ENCODE results near the gene ANKRD40CL.

- PRO-cap = no peak
- RAMPAGE, long total RNA, 4 experiments = no peak in any of the 4 experiments
Observed at GRCh38 chr17:50547564-50548290, 753 bp downstream of the SPATA20 start.

DNA sequence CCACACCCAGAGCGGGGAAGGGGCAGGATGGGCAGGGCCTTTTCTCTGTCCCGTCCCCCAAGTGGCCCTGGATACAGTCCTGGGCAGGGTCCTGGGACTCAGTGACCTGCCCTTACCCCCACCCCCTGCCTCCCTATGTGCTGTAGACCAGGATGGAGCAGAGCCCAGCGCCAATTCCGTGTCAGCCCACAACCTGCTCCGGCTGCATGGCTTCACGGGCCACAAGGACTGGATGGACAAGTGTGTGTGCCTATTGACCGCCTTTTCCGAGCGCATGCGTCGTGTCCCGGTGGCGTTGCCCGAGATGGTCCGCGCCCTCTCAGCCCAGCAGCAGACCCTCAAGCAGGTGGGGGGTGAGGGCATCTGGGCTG is 6.4 kb upstream of the CACNA1G start:
- PRO-cap = no peak
- RAMPAGE, long total RNA, 4 experiments = no peak in any of the 4 experiments

DNA sequence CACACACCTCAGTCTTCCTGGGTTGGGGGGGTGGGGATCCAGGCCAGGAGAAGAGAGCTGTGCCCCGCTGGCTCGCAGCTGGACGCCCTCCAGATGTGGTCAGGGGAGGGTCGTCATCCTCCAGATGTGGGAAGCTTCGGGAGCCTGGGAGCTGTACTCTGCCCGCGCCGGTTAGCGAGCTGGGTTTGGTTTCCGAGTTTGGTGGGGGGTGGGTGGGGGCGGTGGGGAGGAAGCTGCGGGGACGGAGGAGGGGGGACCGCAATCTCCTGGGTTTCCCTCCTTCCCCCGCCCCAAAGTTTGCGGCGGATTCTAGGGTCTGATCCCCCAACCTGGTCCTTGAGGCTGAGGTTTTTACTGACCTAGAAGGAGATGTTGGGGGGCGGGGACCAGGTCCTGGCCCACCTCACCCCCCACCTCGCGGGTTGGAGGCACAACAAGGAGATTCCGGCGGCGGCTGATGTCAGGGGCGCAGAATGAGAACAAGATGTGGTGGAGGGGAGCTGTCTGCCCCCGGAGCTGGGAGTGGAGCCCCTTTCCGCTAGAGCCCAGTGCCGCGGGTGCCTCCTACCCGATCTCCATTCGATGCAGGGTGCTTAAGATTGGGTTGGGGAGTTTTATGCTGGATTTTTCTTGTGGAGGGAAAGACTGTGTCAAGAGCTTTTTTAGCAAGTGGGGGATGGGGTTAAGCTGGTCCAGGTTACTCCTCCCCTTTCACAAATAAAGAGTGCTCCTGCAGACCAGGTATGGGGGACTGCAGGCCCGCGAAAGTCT is 1.6 kb downstream of the CACNA1G start:
- PRO-cap = no peak
- RAMPAGE, long total RNA, 4 experiments = no peak in any of the 4 experiments

DNA sequence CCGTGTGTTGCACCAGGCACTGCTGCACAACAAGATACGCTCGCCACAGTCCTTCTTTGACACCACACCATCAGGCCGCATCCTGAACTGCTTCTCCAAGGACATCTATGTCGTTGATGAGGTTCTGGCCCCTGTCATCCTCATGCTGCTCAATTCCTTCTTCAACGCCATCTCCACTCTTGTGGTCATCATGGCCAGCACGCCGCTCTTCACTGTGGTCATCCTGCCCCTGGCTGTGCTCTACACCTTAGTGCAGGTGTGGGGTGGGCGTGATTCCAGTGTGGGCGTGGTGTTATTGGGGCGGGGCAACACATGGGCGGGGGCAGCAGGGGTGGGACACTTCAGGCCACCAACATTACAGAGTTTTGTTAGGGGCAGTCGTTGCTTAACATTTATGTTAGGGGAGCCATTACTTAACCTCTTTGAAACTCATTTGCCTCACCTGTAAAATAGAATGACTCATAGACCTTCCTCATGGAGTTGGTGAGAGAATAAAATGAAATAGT is 31.3 kb downstream of the ANKRD40 start:
- PRO-cap = no peak
- RAMPAGE, long total RNA, 4 experiments = no peak in any of the 4 experiments

- PRO-cap = no peak
- RAMPAGE, long total RNA, 4 experiments = no peak in any of the 4 experiments
Observed at GRCh38 chr17:50692238-50693471, 15.1 kb downstream of the ANKRD40 start.

DNA sequence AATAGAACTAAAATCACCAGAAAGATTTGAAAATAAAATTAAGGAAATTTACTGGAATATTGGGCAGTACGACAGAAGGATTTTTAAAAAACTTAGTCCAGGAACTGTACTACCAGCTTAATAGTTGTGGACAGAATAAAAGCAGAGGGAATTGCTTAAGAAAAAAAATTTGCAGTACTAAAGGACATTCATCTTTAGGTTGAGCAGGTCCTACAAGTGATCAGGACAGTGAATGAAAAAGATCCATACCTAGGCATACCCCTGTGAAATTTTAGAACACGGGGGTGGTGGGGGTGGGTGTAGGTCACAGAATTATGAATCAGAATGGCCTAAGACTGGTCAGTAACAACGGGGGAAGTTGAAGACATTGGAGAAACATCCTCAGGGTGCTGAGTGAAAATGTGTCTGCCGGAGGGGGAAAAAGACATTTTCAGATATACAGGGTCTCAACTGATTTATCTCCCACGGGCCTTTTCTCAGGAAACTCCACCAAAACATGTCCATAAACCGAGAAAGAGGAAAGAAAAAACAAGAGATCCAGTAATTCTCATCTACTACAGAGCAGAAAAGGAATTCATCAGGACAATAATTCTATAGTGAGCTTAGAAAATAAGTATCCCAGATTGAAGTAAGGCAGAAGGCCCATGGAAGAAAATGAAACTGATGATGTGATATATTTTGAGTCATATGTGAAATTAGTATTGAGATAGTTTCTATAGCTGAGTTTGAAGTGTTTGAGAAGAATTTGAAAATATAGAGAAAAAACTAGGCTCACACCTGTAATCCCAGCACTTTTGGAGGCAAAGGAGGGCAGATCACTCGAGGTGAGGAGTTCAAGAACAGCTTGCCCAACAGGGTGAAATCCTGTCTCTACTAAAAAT is 19.5 kb downstream of the LUC7L3 start:
- PRO-cap = no peak
- RAMPAGE, long total RNA, 4 experiments = no peak in any of the 4 experiments

GRCh38 chr17:50767322-50767772 is at the start of gene ANKRD40CL:
Gene ANKRD40CL, minus strand, starts transcription at chr17:50767518.
- PRO-cap = no peak
- RAMPAGE, long total RNA, 4 experiments = no peak in any of the 4 experiments

GRCh38 chr17:50790003-50790485 is 22.7 kb upstream of the ANKRD40CL start:
- PRO-cap = no peak
- RAMPAGE, long total RNA, 4 experiments = no peak in any of the 4 experiments

GRCh38 chr17:50853042-50853671 is 13.0 kb downstream of the TOB1 start:
- PRO-cap = no peak
- RAMPAGE, long total RNA, 4 experiments = no peak in any of the 4 experiments

GRCh38 chr17:50855735-50856489 is 10.2 kb downstream of the TOB1 start:
- PRO-cap = no peak
- RAMPAGE, long total RNA, 4 experiments = no peak in any of the 4 experiments

DNA sequence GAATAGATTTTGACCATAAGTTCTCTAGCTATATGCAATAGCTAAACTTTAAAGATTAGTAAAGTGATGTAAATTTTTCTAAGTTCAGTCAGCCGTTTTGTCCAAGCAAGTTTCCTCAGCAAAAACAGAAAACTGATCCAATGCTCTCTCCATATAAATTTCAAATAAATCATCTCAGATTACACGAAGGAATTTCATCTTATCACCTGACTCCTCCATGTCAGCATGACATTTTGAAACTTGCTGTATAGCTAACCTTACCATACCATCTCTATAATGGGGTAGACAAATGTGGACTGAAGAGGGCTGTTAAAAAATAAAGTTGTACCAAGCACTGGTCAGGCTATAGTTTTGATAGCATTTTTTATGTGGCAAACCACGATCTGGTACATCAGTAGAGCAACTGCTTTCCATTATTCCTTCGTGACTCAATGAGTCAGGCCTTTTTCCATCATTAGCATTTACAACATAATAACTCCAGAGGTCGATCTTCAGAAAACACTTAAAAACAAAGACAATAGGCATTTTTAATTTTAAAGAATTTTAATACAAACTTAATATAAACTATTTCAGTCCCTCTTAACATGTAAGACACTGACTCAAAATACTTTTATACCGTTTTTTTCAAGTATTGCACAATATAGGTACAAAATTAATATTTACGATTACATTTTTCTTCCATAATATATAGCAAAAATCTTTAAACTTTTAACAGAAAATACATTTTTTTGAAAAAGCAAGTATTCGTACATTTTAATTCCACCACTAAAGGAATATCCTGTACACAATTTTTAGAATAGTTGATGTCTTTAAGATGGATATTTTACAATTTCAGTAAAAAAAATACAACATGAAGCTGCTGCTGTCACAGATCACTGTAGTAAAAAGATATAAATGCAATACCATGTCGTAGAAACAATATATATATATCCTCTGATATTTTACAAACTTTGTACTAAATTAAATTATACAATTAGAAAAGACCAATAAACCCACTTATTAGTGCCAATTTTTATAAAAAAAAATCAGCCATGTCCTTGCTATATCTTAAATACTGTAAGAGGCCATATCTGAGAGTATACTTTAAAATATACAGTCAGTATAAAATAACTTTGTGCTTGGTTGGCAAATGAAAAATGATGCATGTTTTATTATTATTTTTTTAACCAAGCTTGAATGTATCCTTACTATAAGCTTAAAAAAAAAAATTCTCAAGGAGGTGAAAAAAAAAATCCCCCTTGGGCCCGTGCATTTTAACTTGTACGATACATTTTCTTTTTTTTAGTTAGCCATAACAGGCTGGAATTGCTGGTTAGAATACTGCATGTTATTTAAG is 4.0 kb downstream of the TOB1 start:
- PRO-cap = no peak
- RAMPAGE, long total RNA, 4 experiments = no peak in any of the 4 experiments

- PRO-cap = no peak
- RAMPAGE, long total RNA, 4 experiments = start-site peak on the minus strand in 1 of 4 experiments, at chr17:50889637-50890095 at its widest, 6 to 10 reads per replicate
Observed at GRCh38 chr17:50889518-50890122, 23.5 kb upstream of the TOB1 start.

GRCh38 chr17:50900080-50900422 is 33.9 kb upstream of the TOB1 start:
- PRO-cap = no peak
- RAMPAGE, long total RNA, 4 experiments = no peak in any of the 4 experiments

GRCh38 chr17:50939704-50940268 is 73.6 kb upstream of the TOB1 start:
- PRO-cap = no peak
- RAMPAGE, long total RNA, 4 experiments = no peak in any of the 4 experiments

- PRO-cap = no peak
- RAMPAGE, long total RNA, 4 experiments = no peak in any of the 4 experiments
Observed at GRCh38 chr17:50942180-50942876, 76.2 kb upstream of the TOB1 start.

GRCh38 chr17:50951966-50952196 is 85.7 kb upstream of the TOB1 start:
- PRO-cap = no peak
- RAMPAGE, long total RNA, 4 experiments = no peak in any of the 4 experiments

DNA sequence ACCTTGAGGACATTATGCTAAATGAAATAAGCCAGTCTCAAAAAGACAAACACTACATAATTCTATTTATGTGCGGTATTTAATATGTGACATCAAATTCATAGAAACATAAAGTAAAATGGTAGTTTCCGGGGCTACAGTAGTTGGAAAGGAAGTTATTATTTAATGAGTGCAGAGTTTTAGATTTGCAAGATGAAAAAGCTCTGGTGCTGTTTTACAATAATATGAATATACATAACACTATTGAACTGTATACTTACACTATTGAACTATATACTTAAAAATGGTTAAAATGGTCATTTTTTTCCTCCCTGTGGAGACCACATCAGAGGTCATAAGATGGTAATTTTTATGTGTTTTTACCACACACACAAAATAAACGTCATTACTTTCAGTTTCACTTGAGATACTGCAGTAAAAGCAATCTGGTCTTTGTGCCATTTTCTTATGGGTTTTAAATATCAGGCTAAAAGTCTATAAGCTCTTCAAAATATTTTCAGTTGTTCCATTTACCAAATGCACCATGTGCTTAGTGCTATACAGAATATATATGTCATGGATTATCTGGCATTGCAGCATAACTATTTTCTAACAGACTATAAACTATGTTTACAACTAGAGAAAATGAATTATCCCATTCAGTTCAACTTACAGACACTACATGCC is 90.9 kb downstream of the SPAG9 start:
- PRO-cap = no peak
- RAMPAGE, long total RNA, 4 experiments = no peak in any of the 4 experiments

GRCh38 chr17:51103010-51103612 is 17.6 kb downstream of the SPAG9 start:
- PRO-cap = no peak
- RAMPAGE, long total RNA, 4 experiments = no peak in any of the 4 experiments

DNA sequence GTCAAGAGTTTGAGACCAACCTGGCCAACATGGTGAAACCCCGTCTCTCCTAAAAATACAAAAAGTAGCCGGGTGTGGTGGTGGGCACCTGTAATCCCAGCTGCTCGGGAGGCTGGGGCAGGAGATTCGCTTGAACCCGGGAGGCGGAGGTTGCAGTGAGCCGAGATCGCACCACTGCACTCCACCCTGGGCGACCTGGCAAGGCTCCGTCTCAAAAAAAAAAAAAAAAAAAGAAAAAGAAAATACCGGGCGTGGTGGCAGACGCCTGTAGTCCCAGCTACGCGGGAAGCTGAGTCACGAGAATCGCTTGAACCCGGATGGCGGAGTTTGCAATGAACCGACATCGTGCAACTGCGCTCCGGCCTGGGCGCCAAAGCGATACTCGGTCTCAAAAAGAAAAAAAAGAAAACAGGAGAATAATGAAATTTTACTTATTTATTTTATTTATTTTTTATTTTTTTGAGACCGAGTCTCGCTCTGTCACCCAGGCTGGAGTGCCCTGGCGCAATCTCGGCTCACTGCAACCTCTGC is 1.5 kb upstream of the NME1 start:
- PRO-cap = no peak
- RAMPAGE, long total RNA, 4 experiments = no peak in any of the 4 experiments

DNA sequence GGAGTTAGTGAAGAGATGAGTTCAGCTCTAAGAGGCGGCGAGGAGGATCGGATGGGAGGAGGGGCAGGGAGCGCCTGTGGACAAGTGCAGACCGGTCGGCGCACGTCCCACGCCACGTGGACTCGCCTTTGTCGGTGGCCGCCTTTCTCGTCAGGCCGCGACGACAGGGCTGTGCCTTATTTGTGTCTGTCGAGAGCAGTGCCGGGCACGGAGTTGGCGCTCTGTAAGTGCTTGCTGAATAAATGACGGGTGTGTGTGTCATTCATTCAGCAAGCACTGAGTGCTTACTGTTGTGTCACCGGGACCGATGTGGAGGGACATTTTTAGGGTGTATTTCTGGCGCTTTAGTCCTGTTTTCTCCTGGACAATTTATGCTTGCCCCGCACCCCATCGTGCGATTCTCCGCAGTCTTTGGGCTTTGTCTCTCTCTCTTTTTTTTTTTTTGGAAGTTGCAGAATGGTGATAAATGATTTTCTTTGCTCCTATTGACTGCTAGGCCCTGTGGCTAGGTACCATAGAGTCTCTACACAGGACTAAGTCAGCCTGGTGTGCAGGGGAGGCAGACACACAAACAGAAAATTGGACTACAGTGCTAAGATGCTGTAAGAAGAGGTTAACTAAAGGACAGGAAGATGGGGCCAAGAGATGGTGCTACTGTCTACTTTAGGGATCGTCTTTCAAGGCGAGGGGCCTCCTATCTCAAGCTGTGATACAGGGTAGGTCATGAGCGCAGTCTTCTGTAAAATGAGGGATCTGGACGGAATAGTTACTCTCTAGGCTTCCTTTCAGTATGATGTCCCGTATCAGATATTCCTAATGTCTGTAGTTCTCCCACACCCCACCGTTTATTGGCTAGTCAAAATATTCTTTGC is 606 bp downstream of the NME1 start:
- PRO-cap = unidirectional peak, plus-strand start at position 180 of the sequence
- RAMPAGE, long total RNA, 4 experiments = no peak in any of the 4 experiments